ENCODE results near the genes IFNG, RAP1B, SLC35E3 and CPM.

DNA sequence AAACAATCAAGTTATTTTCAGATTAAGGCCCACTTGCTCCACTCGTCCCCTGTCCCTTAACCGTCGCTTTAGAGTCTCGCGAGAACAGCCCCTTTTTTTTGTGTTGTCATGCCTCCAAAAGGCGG is 222 bp upstream of the CAND1 start:
- RRBS: no CpG with 5 or more reads among the region's 6 CpGs

- RRBS: no CpG with 5 or more reads among the region's 1 CpG
Measured at GRCh38 chr12:67297351-67297929, 28.3 kb downstream of the CAND1 start.

GRCh38 chr12:67689328-67689751 is 40.8 kb downstream of the DYRK2 start:
- RRBS: no CpG with 5 or more reads among the region's 1 CpG

GRCh38 chr12:67693785-67694513 is 45.4 kb downstream of the DYRK2 start:
- RRBS: no CpG with 5 or more reads among the region's 6 CpGs

GRCh38 chr12:67766485-67766684 is 117.8 kb downstream of the DYRK2 start:
- RRBS: no CpG with 5 or more reads among the region's 1 CpG

GRCh38 chr12:68135937-68136453 is 23.5 kb downstream of the IFNG start:
- RRBS: no CpG with 5 or more reads among the region's 2 CpGs

DNA sequence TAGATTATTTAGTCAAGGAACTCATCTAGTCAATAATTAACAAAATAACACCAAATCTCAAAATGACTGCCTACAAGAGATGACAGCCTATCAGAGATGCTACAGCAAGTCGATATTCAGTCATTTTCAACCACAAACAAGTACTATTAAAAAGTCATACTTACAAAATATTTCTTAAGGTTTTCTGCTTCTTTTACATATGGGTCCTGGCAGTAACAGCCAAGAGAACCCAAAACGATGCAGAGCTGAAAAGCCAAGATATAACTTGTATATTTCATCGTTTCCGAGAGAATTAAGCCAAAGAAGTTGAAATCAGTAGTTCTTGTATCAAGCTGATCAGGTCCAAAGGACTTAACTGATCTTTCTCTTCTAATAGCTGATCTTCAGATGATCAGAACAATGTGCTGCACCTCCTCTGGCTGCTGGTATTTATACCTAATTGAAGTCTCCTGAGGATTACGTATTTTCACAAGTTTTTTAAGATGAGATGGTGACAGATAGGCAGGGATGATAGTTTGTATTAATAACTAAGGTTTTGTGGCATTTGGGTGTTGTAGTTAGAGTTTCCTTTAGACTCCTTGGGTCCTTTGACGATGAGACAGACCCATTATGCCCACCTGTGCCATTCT is at the start of gene IFNG:
Gene IFNG, minus strand, starts transcription at position 403 of the 629 bp plus-strand sequence.
- RRBS: no CpG with 5 or more reads among the region's 6 CpGs

DNA sequence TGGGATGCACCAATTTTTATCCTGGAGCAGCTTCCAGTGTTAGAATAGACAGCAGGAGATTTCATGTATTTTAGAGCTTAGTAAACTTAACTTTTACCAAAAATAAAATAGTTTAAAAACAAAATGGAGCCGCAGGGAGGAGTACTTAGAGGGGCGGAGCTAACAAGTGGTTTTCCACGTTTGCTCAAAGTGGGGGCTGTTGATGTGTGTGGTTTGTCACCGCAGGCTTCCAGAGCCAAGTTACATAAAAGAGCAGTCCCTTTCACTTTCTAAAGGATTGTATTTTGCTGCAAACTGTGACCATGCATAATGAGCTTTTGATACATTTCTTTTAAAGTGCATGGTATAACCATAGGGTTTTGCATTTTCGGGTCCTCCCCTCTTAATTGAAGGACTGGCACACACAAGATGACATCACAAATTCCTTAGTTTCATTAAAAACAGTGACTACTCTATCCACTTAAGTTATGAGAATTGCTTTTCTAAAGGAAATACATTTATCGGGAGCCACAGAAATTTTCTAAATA is 71.5 kb upstream of the RAP1B start:
- RRBS: no CpG with 5 or more reads among the region's 6 CpGs

DNA sequence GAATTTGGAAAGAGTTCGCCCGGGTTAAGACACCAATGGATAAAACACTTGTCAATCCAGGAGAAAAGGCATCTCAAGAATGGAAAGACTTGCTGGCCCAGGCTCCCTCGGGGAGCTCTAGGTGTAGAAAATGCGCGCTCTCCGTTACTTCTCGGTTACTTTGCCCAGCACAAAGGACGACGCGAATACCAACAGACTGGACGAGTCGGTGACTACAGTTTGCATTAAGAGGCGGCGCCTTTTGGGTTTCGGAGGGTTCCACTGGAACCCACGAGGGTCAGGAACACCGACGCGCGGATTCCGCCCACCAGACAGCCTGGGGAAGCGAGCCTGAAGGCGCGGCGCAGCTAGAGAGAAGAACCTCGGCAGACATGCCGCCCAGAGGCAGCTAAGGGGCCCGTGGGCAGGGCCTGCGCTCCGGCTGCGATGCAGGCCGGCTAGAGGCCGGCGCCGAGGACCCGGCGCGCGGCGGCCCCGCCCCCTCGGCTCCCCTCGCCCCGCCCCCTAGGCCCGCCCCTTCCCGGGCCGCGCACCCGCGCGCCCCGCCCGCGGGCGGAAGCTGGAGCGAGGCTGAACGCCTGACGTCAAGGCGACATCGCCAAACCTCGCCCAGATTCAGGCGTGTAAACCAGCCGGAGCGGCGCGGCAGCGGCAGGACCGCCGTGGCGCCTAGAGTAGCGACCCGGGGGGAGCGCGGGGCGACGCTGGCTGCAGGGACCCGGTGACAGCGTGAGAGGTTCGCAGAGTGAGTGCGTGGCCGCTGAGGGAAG is at the start of gene RAP1B:
Gene RAP1B, plus strand, starts transcription at position 592 of the 770 bp plus-strand sequence.
- RRBS: 2% methylated on average over 25 of the region's 81 CpGs

DNA sequence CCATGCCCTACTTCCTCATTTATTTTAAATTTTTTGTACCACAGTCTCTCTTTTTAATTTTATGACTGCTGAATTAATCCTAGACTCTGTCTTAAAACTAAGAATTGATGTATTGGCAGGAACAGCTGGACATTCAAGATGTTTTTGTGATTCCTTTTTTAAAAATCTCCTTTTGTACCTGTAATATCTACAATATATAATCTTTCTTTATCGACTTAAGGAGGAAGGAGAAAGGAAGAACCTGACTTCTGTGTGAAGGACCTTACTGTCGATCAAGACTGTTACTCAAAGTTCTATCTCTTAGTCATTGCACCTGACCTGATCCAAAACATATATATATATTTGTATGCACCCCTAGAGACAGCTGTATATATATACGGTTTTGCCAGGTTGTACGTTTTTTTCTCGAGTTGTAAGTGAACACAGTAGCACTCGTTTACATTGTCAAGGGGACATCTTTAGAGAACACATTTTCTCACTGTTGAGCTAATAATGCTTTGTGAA is 720 bp upstream of the SLC35E3 start:
- RRBS: no CpG with 5 or more reads among the region's 6 CpGs

- RRBS: 2% methylated on average over 17 of the region's 53 CpGs
Measured at GRCh38 chr12:68745708-68746489, at the start of gene SLC35E3. Gene SLC35E3, plus strand, starts transcription at chr12:68746176.

DNA sequence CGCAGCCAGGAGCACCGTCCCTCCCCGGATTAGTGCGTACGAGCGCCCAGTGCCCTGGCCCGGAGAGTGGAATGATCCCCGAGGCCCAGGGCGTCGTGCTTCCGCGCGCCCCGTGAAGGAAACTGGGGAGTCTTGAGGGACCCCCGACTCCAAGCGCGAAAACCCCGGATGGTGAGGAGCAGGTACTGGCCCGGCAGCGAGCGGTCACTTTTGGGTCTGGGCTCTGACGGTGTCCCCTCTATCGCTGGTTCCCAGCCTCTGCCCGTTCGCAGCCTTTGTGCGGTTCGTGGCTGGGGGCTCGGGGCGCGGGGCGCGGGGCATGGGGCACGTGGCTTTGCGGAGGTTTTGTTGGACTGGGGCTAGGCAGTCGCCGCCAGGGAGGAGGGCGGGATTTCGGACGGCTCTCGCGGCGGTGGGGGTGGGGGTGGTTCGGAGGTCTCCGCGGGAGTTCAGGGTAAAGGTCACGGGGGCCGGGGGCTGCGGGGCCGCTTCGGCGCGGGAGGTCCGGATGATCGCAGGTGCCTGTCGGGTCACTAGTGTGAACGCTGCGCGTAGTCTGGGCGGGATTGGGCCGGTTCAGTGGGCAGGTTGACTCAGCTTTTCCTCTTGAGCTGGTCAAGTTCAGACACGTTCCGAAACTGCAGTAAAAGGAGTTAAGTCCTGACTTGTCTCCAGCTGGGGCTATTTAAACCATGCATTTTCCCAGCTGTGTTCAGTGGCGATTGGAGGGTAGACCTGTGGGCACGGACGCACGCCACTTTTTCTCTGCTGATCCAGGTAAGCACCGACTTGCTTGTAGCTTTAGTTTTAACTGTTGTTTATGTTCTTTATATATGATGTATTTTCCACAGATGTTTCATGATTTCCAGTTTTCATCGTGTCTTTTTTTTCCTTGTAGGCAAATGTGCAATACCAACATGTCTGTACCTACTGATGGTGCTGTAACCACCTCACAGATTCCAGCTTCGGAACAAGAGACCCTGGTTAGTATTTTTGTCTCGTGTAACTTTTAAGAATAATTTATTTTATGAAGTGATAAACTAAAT is 656 bp downstream of the MDM2 start:
- RRBS: 2% methylated on average over 20 of the region's 70 CpGs

DNA sequence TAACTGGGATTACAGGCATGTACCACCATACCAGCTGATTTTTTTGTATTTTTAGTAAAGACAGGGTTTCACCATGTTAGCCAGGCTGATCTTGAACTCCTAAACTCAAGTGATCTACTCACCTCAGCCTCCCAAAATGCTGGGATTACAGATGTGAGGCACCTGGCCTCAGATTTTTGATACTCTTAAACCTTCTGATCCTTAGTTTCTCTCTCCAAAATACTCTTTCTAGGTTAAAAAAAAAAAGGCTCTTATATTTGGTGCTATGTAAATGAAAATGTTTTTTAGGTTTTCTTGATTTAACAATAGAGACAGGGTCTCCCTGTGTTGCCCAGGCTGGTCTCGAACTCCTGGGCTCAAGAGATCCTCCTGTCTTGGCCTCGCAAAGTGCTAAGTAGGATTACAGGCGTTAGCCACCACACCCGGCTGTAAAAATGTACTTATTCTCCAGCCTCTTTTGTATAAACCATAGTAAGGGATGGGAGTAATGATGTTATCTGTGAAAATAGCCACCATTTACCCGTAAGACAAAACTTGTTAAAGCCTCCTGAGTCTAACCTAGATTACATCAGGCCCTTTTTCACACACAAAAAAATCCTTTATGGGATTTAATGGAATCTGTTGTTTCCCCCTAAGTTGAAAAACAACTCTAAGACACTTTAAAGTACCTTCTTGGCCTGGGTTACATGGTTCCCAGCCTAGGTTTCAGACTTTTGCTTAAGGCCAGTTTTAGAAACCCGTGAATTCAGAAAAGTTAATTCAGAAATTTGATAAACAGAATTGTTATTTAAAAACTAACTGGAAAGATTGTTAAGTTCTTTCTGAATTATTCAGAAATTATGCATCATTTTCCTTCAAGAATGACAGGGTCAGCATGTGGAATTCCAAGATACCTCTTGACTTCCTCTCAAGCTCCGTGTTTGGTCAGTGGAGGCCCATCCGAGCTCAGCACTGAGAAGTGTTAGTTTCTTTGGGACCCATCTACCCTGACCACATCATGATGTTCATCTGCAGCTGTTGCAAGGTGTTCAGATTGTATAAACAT is 33.3 kb downstream of the MDM2 start:
- RRBS: no CpG with 5 or more reads among the region's 8 CpGs

- RRBS: 4% methylated on average over 43 of the region's 104 CpGs
Measured at GRCh38 chr12:68932686-68933754, at the start of gene CPM. Gene CPM, minus strand, starts transcription at chr12:68933171.

- RRBS: no CpG with 5 or more reads among the region's 5 CpGs
Measured at GRCh38 chr12:69008366-69009061, 75.5 kb upstream of the CPM start.

DNA sequence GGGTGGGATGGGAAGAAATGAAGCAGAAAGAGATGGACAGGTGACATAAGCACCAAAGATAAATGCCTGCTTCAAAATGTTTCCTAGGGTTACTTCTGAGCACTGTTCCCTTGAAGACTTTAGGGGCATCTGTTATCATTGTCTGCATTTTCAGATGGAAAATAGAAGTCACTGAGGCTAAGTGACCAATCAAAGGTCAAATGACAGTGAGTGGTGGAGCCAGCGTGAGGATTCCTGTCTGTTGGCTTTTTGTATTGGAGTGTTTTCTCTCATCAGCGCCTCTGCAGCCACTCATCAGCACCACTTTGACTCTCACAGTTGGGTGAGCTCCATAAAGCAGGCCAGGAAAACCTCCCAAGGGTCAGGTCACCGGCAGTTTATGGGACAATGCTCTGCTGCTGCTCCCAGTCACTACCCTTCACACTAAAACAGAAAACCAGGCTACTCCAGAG is 133.5 kb upstream of the CPM start:
- RRBS: no CpG with 5 or more reads among the region's 3 CpGs

- RRBS: no CpG with 5 or more reads among the region's 11 CpGs
Measured at GRCh38 chr12:69240653-69240935, 1.2 kb downstream of the CPSF6 start.

DNA sequence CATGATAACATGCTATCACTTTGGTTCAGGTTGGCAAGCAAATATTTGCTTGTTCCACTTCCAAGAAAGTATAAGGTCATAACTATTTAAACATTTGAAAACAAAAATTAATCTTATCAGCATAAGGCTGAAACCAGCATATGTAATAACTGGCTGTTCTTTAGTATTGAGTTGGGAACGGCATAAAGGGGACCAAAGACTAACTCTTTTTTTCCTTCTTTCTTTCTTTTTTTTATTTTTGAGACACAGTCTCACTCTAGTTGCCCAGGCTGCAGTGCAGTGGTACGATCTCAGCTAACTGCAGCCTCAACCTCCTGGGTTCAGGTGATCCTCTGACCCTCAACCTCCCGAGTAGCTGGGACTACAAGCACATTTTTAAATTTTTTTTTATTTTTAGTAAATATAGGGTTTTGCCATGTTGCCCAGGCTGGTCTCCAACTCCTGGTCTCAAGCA is 2.3 kb upstream of the LYZ start:
- RRBS: no CpG with 5 or more reads among the region's 3 CpGs

DNA sequence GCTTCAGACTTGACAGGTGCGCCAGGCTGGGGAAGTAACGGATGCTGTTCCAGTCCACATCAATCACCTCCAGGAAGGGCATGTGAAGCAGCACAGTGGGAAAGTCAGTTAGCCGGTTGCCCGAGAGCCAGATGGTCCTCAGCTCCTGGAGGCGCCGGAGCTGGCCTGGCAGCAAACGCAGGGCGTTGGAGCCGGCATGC is 614 bp downstream of the LRRC10 start:
- RRBS: 90% methylated on average over 6 of the region's 9 CpGs

Data from iris pigment epithelial cell (primary cell).